Pulmonary artery (tissue), 1 donor: ENCODE data around the gene MAP3K2.

DNA sequence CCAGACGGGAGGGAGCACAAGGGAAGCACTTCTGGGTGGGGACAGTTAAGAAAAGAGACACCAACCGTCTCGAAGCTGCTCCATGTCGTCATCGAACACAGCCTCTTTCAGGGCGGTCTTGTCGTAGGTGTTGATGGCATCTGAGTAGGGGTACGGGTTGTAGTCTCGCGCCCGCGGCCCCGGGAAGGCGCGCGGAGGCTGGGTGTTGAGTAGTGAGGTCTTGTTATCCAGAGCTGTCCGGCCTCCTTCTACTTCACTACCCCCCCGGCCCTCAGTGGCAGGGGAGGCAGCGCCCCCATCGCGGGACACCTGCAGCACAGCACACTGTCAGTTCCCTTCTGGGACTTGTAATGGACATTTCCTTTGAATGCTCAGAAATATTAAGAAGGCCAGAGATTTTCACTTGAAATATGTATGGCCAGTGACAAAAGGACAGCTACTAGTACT is 82.5 kb upstream of the TFCP2L1 start:
- PRO-cap: no peak

- PRO-cap: no peak
Observed at GRCh38 chr2:121446975-121447760, 162.2 kb upstream of the TFCP2L1 start.

GRCh38 chr2:121707873-121708086 is 28.9 kb downstream of the NIFK start:
- PRO-cap: no peak

DNA sequence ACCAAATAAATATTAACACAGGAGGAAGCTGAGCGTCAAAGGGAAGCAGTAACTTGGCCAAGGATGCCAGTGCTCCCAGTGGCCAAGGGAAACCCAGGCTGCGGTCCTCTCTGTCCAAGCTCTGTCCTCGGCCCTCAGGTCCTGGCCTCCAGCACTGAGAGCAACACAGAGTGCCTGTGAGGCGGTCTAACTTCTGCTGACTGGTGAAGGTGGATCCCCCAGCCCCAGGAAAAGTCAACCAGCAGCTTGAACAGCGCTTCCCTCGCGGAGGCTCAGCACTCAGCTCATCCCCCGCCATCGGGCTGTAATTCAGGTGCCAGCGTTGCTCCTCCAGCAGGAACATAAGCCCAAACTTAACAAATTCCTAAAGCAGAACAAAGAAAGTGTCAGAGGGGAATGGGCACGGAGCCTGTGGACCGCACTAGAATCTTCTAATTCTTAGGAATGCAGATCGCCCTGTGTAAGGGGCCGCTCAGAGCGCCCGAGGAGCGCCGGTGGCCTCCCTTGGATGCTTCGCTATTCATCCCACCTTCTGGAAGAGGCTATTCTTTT is 905.4 kb downstream of the TSN start:
- PRO-cap: no peak

DNA sequence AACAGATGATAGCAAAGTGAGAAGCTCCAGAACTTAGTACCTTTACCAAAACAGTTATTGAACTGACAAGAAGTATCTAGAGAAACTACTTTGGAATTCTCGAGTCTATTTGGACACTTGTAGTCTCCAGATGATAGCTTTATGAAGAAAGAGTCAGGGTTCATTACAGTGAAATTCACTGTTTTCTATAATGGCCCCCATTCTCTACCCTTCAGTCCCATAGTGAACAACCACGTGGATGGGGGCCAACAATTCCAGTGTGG is 695.0 kb upstream of the CNTNAP5 start:
- PRO-cap: no peak

GRCh38 chr2:124343808-124344160 is 318.7 kb downstream of the CNTNAP5 start:
- PRO-cap: no peak

DNA sequence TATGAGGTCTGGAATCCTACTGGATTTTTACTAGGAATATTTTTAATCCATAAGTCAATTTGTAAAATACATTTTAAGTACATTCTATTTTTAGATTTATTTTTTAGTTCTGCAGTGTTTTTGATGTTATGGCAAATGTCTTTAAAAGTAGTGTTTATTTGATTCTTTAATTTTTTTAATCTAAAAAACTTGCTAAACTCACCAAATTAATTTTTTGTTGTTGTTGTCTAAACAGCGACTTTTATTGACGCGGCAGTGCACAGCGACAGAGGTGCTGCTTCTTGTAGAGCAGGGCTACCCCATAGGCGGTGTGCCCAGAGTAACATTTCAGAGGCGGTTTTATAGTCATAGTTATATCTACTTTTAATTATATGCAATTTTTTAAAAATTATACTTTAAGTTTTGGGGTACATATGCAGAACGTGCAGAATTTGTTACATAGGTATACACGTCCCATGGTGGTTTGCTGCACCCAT is 1124.2 kb downstream of the CNTNAP5 start:
- PRO-cap: no peak

GRCh38 chr2:126446203-126446689 is 209.7 kb upstream of the GYPC start:
- PRO-cap: no peak

DNA sequence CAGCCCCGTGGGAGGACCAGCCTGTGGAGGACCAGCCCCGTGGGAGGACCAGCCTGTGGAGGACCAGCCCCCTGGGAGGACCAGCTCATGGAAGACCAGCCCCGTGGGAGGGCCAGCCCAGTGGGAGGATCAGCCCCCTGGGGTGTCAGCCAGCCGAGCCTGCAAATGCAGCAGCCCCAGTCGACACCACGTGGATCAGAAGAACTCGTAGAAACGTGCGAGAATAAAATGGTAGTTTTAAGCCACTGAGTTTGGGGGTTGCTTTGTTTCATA is 72.9 kb downstream of the TEX51 start:
- PRO-cap: no peak

DNA sequence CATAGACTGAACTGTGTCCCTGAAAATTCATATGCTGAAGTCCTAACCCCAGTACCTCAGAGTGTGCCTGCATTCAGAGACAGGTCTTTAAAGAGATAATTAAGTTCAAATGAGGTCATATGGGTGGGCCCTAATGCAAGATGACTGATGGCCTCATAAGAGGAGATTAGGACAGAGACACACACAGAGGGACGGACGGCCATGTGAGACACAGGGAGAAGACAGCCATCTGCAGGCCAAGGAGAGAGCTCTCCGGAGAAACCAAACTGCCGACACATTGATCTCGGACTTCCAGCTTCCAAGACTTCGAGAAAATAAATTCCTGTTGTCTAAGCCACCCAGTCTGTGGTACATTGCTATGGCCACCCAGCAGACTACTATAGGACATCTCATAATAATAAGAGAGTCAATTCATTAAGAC is 103.5 kb downstream of the BIN1 start:
- PRO-cap: no peak

DNA sequence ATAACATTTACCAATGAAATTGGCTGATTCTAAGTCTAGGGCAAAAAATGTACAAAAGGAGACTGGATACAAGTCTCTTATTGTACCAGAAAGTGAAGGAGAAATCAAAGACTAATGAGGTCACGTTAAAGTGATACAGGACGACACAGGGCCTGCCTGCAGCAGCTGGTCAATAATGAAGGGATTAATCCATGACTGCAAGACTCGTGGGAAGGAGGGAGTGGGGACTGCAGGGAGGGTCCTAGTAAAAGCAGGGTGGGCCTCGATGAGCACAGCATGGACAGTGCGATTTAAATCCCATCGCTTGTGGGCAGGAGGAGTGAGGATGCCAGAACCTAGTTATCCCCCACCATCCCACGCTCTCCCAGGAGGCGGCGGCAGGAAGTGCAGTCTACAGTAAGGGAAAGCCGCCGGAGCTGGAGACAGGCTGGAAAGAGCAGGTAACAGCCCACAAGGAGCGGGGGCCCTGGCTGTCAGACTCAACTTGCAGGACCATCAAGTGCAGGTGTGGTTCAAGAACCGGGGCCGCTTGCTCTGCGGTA is 82.4 kb downstream of the BIN1 start:
- PRO-cap: no peak

GRCh38 chr2:127056156-127056976 is 50.6 kb downstream of the BIN1 start:
- PRO-cap: no peak

- PRO-cap: no peak
Observed at GRCh38 chr2:127081563-127082456, 25.1 kb downstream of the BIN1 start.

DNA sequence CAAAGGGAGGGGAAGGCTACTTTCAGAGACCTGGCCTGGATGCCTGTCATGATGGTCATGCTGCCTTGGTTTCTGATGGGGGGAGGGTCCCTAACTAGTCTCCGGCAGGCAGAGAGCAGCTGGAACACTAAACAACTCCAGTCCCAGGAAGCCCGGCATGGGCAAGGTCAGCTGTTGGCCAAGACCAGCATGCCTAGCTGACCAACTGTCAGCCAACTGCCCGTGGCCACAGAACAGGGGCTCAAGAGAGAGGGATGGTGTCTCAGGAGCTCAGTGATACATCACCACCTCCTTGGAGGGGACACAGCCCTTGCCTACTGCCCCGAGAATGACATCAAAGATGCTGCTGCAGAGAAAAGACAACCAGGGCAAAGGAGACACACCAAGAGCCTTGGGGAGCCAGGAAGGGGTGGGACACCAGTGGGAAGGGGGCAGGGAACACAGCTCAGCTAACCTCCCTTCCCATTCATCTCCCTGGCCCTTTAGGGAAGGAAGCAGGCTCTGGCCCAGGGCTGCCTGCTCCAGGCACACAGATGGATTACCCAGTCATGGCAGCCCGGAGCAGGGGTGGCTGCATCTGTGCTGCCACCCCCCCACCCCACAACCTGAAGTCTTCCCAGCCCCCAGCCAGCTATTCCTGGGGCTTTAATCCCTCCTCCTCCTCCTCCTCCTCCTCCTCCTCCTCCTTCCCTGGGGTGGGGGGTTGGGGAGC is 2.0 kb downstream of the BIN1 start:
- PRO-cap: no peak

DNA sequence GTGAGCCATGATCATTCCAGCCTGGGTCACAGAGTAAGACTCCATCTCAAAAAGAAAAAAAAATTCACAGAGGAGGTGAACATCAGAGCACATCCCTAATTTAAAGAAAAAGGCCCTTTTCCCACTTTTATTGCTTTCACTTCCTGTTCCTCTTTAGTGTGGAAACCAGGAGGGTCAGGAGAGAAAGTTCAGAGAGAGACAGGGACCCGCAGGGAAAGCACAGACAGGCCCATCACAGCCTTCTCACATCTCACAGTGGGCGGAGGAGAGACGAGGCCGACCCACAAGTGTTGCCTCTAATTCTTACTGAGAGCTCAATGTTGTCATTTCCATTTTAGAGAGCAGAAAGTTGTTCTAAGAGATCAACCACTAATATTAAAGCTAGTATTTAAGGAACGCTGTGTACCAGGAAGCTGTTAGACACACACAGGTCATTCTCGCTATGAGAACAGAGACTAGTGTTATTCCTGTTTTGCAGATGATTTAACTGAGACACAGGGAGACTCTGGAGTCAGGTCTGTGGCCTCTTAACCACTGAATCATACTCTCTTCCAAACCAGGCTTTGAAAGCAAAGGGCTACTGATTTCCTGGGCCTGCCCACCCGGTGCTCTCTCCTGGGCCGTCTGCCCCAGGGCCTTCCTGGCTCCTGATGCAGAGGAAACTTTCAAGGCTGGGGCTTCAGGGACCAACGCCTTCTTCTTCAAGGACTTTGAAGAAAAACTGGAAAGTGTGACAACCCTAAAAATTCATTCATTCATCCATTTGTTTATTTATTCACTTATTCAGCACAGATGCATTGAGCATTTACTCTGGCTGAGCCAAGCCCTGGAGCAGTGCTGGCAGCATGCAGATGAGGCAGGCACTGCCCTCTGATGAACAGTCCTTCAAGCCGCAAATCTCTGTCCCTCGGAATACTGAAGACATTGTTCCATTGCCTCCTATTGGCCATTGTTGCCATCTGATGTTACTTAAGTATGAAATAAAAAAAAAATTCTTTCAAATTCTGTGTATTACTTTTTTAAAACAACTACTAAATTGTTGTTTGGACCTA is 37.1 kb upstream of the BIN1 start:
- PRO-cap: no peak

- PRO-cap: no peak
Observed at GRCh38 chr2:127153533-127154063, 46.6 kb upstream of the BIN1 start.

GRCh38 chr2:127220549-127221134 is 543 bp upstream of the CYP27C1 start:
- PRO-cap: no peak

DNA sequence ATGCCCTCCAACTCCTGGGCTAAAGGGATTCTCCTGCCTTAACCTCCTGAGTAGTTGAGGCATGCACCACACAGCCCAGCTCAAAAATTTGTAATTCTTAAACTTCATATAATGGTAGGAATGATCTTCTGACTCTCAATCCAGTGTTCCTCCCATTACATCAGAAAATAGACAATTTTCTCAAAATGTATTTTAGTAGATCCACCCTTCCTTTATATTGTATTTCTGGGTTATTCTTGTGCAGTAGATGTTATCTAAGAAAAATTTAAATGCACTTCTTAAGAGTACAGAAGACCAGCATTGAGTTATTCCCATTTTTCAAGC is 6.7 kb downstream of the MAP3K2 start:
- PRO-cap: no peak

DNA sequence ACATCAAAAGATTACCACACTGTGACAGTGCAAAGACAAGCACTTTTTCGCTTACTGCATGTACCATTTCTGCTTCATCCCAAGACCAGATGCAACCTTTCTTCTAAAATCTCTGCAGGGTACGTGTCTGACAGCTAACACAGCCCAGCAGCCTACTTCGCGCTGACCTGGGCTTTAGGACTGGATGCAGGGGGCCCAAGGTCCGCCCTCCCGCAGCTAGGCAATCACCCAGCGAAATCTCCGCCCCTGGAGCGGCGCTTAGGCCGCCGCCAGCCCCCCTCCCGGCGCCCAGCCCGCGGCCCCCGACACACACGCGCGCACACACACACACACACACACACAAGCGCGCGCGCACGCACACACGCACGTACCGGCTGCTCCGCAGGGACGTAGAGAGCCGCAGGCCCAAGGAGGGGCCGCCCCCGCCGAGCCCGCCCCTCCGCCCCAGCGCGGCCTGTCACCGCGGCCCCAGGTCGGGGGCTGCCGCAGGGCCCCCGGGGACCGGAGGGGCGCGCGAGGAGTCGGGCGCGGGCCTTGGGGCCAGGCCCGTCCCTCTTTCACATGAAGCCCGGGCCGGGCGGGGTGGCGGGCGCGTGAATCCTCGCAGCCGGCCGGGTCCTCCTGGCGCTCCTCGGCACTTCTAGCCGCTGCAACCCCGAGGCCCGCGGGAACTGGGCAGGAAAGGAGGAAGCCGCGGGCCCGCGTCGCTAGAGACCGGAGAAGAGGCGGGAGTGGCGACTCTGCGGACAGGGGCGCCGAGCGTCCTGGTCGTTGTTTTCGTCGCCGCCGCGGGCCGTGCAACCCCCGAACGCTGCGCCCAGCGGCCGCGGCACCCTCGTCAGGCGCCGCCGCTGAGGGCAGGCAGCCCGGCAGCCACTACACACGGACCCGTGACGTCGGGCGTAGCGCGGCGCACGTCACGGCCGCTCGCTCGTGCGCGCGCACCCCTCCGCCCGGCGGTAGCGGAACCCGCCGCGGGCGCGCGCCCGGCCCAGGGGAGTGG is at the start of gene MAP3K2:
MAP3K2 (minus strand) TSS at position 895 of the 1,003 bp plus-strand sequence.
- PRO-cap: bidirectional peak, plus-strand start outside the sequence, minus-strand start at position 892 of the sequence

GRCh38 chr2:127388904-127389387 is 1.2 kb upstream of the MAP3K2 start:
- PRO-cap: no peak